Gastrocnemius medialis (tissue), 3 donors: Measurements from ENCODE around the genes TMC5 and ACSM2B.

GRCh38 chr16:17458113-17458860 is 12.5 kb downstream of the XYLT1 start:
- PRO-cap, result no peak
- RAMPAGE, long total RNA, 3 experiments, result no peak in any of the 3 experiments

GRCh38 chr16:17460885-17461514 is 9.8 kb downstream of the XYLT1 start:
- PRO-cap, result no peak
- RAMPAGE, long total RNA, 3 experiments, result no peak in any of the 3 experiments

DNA sequence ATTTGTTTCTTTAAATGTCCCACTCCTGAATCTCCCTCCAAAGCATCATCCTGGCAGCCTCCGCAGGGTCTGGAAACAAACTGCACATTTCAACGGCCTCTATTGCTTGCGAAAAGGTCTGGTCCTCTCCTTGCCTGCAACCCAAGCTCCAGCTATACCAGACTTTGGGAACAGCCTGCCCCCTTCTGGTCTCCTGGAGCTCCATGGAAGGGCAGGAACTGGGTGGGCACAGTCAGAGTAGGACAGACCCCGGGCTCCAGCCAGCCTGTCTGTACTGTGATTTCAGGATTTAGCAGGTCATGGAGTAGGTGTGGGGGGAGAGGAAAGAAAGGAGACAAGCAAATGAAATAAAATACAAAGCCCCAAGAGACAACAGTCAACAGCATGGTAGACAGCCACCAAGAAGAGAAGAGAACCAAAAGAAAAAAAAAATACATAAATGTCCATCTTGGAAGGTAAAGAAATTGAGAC is 2.8 kb downstream of the XYLT1 start:
- PRO-cap, result no peak
- RAMPAGE, long total RNA, 3 experiments, result no peak in any of the 3 experiments

GRCh38 chr16:17529915-17530468 is 59.2 kb upstream of the XYLT1 start:
- PRO-cap, result no peak
- RAMPAGE, long total RNA, 3 experiments, result no peak in any of the 3 experiments

DNA sequence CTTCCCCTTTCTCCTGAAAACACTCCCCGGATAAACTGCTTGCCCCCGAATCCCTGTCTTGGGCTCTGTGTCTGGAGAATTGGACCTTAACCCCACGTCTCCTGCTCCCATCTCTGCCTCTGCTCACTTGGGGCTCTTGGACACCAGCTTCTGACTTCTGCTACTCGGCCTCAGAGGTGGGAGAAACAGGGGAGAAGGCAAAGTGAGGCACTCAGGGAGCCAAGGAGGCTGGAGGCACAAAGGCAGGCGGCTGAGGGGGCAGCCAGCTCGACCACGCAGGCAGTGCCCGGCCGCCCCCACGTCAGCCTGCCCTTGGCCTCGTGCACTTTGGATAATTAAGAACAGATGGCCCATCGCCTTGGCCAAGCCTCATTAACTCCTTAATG is 364.3 kb downstream of the NPIPA8 start:
- PRO-cap, result no peak
- RAMPAGE, long total RNA, 3 experiments, result no peak in any of the 3 experiments

DNA sequence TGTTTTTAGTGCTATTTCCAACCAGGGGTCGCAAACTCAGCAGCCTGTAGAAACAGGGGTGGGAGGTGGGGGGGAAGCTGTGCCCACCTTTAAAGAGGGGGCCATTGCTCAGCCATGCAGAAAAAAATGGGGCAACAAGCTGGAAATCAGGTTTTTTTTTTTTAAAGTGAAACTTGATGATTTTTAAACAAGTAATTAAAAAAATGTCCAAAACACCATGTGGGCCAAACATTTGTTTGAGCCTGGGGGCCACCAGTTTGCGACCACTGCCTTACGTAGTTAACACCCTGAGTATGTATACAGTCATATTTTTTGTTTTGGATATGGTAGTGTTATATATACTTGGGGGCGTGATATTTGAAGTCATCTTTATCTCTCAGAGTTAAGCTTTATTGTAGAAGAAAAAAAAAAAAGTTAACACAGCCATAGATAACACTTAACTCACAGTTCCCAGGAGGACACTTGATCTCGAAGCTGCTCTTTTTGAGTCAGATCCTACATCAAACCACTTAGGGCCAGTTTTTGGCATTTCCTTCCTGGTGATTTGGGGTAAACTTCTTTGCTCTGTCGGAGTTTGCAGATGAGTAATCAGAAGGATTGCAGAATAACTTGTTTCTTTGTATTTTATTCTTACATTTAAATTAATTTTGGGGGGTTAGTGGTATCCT is 5.7 kb downstream of the ITPRIPL2 start:
- PRO-cap, result no peak
- RAMPAGE, long total RNA, 3 experiments, result no peak in any of the 3 experiments

- PRO-cap, result no peak
- RAMPAGE, long total RNA, 3 experiments, result no peak in any of the 3 experiments
Measured at GRCh38 chr16:19182337-19182926, 14.4 kb downstream of the SYT17 start.

GRCh38 chr16:19417316-19418429 is at the start of gene TMC5:
TMC5 (plus strand) TSS chr16:19417883.
- PRO-cap, result no peak
- RAMPAGE, long total RNA, 3 experiments, result no peak in any of the 3 experiments

GRCh38 chr16:19436949-19437863 is 19.5 kb downstream of the TMC5 start:
- PRO-cap, result no peak
- RAMPAGE, long total RNA, 3 experiments, result no peak in any of the 3 experiments

- PRO-cap, result no peak
- RAMPAGE, long total RNA, 3 experiments, result no peak in any of the 3 experiments
Measured at GRCh38 chr16:19520768-19521300, 1.1 kb downstream of the GDE1 start.

GRCh38 chr16:19886326-19886712 is 1.7 kb upstream of the GPRC5B start:
- PRO-cap, result no peak
- RAMPAGE, long total RNA, 3 experiments, result no peak in any of the 3 experiments

DNA sequence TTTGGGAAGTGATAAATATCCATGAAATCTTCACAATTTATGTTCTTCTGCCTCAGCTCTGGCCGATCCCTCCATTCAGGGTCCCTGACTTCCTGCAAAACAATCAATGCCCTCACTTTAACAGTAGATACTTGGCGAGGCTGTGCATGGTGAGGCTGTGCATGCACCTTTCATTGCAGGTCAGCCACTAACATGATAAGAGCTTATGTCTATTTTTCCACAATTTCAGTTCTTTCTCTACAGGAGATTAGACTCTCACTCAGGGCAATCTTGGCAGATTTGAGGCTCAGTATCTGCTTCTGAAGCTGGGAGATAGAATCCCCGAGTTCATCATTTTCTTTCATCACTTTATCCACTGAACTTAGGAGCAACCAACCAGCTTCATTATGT is 1.6 kb downstream of the ACSM2B start:
- PRO-cap, result no peak
- RAMPAGE, long total RNA, 3 experiments, result no peak in any of the 3 experiments

GRCh38 chr16:20576175-20576567 is at the start of gene ACSM2B:
ACSM2B (minus strand) TSS chr16:20576367.
- PRO-cap, result no peak
- RAMPAGE, long total RNA, 3 experiments, result no peak in any of the 3 experiments

DNA sequence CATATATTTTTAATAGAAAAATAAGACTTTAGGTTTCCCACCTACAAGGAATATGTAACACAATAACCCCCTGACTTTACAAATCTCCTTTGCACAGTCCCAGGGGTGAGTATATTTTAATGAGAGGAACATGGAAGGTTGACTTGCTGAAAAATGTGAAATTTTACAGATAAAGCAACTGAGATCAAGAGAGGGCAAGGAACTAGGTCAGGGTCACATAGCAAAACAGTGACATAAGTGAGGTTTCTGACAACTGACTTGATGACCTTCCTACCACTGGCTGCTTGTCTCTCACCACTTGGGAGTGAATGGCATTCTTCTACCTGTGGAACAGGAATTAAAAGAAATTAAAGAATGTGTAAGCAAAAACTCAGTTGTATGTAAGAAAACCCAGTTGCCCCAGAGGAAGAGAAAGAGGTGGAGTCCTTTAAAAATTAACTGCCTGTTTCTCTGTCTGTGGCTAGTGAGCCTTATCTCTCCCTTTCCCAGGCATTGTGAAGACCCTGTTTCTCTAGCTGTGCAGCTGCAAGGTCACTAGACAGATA is 23.6 kb downstream of the ACSM1 start:
- PRO-cap, result no peak
- RAMPAGE, long total RNA, 3 experiments, result no peak in any of the 3 experiments

DNA sequence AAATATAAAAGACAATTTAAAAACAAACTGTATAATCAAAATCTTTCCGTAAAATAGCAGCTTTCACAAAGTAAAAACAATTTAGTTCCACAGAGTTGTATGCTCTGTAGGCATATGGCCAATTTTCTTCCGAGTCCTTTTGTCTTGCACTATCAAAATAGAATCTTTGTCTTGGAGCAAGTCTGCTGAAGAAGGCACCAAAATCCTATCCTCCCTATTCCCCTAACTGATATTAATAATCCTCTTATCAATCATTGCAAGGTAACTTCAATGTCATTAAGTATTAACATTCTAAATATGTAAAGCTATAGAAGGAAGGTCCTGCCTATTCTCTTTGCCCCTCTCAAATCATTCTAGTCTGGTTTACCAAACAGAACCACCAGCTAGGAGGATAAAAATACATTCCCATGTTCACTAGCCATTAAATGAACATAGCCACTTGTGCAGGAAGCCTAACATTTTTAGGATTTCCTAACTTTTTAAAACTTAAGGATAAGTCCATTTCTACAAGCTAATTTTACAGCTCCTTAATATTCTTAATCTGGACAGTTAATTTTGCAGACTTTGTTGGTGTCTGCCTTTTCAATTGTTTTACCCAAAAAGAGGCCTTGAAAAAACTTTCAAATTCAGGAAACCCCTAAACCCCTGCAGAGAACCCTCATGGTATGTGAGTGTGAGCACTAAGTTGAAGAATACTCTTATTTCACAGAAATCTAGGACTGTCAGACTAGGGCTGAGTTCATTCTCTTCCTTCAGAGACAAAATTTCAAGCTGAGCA is 7.3 kb downstream of the THUMPD1 start:
- PRO-cap, result no peak
- RAMPAGE, long total RNA, 3 experiments, result no peak in any of the 3 experiments

- PRO-cap, result no peak
- RAMPAGE, long total RNA, 3 experiments, result no peak in any of the 3 experiments
Measured at GRCh38 chr16:20860529-20860944, 39.6 kb downstream of the DCUN1D3 start.

- PRO-cap, result no peak
- RAMPAGE, long total RNA, 3 experiments, result no peak in any of the 3 experiments
Measured at GRCh38 chr16:20874891-20875147, 25.3 kb downstream of the DCUN1D3 start.

DNA sequence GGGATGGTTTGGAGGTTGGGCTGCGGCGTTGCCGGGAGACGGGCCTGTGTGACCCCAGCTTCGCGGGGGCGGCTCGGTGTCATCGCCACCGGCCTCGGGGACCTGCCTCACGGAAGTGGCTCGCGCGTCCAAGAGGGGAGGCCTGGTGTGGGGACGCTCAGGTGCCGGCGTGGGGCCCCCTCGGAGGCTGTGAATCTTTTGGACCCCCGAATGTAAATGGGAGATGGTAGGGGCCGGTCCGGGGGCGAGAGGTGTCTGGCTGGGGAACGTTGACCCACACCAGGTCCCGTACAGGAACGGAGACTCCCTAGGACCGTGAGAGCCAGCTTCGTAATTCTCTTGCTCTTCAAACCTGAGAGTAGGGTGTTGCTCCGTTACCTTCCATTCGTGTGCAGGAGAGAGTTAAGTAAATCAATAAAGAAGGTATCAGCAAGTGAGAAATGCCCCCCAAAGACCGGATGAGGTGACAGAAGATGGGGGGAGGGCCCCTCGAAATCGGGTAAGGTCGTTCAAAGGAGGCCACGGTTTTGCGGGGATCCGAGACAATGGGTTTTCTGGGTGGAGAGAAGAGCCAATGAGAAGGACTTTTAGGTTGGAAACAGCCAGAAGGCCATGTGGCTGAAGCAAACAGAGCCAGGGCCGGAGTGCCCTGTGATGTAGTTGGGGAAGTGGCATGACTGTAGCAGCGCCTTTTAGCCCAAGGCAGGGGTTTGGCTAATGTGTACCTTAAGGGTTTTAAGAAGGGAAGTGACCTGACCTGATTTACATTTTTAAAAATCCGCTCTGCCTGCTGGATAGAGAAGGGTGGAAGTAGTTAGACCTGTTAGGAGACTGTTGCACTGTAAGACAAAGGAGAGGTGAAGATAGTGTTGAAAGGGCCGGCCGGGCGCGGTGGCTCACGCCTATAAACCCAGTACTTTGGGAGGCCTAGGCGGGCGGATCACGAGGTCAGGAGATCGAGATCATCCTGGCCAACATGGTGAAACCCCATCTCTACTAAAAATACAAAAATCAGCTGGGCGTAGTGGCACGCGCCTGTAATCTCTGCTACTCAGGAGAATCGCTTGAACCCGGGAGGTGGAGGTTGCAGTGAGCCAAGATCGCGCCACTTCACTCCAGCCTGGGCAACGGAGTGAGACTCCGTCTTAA is 767 bp downstream of the LYRM1 start:
- PRO-cap, result bidirectional peak, plus-strand start at position 79 of the sequence, minus-strand start outside the sequence; bidirectional peak, plus-strand start at position 630 of the sequence, minus-strand start at position 547 of the sequence; unidirectional peak, minus-strand start at position 843 of the sequence
- RAMPAGE, long total RNA, 3 experiments, result no peak in any of the 3 experiments

DNA sequence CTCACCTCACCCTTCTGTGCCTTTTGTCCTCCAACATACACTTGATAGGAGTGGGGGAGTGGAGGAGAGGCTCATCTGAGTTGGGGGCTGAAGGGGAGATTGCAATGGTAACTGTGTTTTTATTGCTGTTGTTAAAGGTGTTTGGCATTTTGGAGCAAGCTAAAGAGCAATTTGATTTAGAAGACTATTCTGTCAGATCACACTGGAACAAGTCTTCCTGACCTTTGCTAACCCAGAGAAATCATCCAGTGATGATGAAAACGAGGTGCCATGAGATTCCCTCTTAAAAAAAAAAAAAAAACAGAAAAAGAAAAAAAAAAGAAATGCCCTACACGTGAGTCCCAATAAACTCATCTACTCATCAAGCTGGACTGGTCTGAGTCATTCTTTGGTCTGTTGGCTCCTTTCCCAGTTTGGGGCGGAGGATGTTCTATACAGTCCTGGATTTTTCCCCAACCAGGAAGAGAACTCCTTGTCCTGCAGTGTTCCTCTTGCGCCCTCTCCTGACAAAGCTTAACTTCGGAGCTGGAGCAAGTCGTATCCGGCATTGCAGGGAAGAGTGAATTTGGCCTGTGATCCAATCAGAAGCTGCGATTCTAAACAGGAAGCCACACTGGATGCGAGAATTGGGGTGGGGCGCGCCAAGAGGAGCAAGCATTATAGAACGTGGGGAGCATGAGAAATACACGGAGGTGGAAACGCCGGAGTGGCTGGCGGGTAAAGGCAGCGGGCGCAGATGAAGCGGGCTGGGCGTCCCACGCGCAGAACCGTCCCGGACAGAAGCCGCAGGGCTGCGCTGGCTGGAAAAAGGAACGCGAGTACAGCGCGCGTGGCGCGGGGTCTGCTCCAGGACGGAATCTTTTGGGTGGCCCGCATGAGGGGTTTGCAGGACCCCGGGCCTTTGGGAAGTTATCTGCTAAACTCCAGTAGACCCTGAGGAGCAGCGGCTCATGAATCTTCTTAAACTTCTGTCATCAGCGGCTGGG is 22.4 kb upstream of the CRYM start:
- PRO-cap, result unidirectional peak, plus-strand start at position 625 of the sequence; unidirectional peak, plus-strand start at position 685 of the sequence
- RAMPAGE, long total RNA, 3 experiments, result no peak in any of the 3 experiments

DNA sequence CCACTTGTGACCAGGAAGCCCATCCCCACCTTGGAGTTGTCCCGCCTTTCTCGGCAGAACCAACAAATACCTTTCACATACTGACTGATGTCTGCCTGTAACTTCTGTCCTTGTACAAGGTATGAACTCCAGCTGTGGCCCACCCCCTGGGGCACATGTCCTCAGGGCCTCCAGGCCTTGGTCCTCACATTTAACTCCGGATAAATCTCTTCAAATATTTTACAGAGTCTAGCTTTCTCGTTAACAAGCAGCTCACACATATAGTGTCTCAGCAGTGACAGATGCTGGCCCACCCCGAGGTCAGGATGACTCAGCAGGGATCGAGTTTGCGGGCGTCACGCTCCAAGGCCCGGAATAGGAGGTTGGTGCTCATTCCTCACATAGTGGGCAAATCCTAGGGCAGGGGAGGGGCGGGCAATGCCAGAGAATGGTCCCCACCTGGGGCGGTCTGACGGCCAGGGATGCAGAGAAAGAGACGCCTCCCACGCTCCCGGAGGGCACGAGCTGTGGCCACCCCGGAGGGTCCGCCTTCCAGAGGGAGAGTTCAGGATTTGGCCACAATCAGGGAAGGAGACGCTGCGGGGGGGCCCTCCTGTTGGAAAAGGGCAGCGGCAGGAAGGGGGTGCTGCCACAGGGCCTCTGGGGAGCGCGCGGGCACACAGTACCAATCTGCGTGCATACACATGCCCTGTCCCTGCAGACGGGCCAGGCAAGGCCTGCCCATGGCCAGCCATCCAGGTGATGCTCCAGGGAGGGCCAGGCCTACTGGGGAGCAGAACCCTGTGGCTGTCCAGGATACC is 87.8 kb upstream of the METTL9 start:
- PRO-cap, result bidirectional peak, plus-strand start at position 402 of the sequence, minus-strand start at position 193 of the sequence
- RAMPAGE, long total RNA, 3 experiments, result start-site peak on the minus strand in 1 of 3 experiments, centred at position 220 of the sequence, 59 reads per replicate